ENCODE measurements around a stretch of chr5.

- PRO-cap, result no peak
Measured at GRCh38 chr5:76341800-76342492, 61.1 kb upstream of the IQGAP2 start.

GRCh38 chr5:76387880-76388127, 15.3 kb upstream of the IQGAP2 start:
- PRO-cap, result no peak

- PRO-cap, result no peak
Measured at GRCh38 chr5:76406106-76406359, 2.9 kb downstream of the IQGAP2 start.

DNA sequence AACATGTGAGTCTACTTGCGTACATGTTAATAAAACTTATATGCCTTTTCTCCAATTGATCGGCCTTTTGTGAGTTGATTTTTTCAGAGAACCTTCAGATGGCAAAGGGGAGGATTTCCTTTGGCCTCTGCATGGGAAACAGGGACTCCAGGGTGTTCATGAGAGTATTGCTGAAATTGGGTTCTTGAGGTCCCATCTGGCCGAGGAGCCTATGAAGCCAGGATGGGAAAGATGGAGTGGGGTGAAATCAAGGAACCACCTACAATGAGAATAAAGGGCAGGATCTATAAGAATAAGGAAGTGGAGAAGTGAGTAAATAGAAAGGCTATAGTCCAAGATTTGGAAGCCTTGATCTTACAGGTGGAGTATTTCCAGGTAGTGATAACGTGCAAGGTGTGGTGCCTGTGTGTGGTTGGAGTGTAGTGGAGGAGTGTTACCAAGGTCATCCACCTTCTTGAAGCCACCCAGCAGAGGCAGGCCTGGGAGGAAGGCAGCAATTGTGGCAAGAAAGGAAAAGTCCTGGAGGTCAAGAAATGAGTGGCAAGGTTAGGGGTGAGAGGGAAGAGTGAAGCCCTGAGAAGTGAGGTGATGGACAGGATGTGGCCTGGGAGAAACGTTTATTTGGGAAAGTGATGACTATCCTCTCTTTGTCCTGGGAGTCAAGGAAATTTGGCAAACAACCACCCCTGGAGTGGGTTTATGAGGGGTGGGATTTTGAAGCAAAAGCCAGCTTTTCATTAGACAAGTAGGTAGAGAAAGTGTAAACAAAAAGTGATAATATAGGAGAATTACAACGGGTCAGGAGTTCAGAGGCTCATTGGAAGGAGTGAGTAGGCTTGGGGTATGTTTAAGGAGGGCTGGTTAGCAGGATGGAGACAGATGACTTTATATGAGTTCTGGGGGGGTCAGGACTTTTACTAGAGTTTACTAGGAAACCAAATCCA, 72.9 kb downstream of the IQGAP2 start:
- PRO-cap, result no peak

- PRO-cap, result no peak
Measured at GRCh38 chr5:76654728-76655144, 31.5 kb upstream of the F2RL2 start.

- PRO-cap, result no peak
Measured at GRCh38 chr5:76807152-76807615, 11.6 kb upstream of the F2RL1 start.

DNA sequence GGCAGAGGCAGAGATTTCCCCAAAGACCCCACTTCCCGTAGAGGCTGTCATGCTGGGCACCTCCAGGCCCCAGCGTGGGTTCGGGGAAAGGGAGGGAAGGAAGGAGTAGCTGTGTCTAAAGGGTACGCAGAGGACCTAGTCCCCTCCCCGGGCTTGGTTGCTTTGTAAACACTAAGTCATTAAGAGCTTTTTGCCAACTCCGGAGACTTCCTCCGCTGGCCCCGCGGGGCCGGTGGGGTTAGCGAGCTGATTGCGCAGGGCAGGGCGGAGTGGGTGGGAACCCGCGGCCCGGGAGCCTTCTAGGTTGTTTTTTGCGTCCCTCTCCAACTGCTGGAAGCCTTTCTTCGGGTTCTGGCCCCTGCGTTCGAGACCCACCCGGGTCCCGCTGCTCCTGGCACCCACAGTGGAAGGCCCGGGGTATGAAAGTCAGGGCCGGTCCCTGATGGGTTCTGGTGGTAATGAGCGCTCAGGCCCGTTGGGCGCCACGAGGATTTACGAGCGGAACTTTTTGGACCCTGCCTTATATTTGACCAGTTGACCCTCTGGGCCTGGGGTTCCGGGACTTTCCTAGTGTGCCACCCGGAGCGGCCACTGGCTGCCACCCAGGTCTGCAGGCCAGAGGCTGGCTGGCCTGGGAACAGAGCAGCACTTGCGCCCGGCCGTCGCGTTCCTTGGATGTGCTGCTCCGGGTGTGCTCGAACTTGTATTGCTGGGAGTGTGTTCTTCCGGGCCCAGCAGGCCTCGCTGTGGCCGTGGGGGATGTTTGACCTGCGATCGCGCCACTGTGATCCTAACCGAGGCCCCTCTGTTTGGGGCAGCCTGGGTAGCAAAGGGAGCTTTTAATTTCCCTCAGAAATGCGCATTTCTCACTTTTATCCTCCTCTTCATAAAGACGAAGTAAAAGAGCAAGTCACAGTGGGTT, 917 bp downstream of the F2RL1 start:
- PRO-cap, result no peak

GRCh38 chr5:76820408-76820901, 1.6 kb downstream of the F2RL1 start:
- PRO-cap, result no peak

DNA sequence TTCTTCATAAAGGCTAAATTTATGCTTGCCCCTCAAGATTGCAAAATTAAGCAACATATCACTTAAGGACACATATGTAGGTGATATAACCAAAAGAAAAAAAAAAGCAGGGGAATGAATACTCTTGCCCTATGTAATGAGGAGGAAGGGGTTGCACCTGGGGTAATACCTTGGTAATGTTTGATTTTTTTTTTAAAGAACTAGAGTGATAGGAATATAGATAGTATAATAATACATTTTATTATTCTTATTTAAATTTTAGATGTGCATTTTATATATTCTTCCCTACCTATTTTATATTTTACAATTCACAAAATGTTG, 15.7 kb upstream of the CRHBP start:
- PRO-cap, result no peak

DNA sequence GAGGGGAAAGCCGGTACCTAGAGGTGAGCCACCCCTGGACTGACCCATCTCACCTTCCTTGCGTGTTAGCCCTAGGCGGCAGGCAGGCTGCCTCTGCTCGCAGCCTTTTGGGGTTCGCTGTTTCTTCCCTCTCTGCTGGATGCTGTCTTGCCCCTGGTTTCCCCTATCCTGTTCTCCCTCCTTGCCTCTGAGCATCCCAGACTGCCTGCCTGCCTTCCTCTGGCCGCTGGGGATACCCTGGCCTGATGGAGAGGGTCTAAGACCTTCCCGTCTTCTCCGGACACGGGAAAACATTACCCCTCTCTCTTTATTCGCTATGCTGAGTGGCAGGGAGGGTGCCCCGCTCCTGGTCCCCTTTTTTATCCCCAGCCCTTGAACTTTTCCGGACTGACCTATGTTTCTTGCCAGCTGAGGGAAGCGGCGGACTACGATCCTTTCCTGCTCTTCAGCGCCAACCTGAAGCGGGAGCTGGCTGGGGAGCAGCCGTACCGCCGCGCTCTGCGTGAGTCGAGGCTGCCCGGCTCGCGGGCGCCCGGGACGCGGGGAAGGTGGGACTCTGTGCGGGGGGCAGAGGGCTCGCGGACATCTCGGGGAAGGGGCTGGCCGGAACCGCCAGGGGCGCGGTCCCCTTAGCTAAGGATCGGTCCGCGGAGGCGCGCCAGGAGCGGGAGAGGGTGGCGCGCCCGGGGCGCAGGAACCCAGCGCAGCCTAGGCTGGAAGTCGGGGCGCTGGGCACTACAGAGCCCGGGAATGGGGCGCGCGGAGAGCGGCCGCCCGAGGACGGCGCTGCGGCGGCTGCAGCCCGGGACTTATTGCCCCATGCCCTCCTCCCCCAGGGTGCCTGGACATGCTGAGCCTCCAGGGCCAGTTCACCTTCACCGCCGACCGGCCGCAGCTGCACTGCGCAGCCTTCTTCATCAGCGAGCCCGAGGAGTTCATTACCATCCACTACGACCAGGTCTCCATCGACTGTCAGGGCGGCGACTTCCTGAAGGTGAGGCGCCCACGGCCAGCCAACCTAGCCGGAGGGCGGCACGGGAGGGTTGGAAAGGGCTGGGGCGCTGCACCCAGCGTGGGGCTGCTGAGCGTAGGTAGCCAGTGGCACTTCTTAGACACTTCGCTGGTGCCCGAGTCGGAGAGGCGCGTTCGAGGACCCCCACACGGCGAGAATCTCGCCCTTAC, 739 bp downstream of the CRHBP start:
- PRO-cap, result no peak

GRCh38 chr5:77046241-77046651, 16.0 kb downstream of the AGGF1 start:
- PRO-cap, result no peak

- PRO-cap, result no peak
Measured at GRCh38 chr5:77085914-77086225, 1.2 kb downstream of the ZBED3 start.

GRCh38 chr5:77086408-77086826, 668 bp downstream of the ZBED3 start:
- PRO-cap, result unidirectional peak, plus-strand start at chr5:77086725

DNA sequence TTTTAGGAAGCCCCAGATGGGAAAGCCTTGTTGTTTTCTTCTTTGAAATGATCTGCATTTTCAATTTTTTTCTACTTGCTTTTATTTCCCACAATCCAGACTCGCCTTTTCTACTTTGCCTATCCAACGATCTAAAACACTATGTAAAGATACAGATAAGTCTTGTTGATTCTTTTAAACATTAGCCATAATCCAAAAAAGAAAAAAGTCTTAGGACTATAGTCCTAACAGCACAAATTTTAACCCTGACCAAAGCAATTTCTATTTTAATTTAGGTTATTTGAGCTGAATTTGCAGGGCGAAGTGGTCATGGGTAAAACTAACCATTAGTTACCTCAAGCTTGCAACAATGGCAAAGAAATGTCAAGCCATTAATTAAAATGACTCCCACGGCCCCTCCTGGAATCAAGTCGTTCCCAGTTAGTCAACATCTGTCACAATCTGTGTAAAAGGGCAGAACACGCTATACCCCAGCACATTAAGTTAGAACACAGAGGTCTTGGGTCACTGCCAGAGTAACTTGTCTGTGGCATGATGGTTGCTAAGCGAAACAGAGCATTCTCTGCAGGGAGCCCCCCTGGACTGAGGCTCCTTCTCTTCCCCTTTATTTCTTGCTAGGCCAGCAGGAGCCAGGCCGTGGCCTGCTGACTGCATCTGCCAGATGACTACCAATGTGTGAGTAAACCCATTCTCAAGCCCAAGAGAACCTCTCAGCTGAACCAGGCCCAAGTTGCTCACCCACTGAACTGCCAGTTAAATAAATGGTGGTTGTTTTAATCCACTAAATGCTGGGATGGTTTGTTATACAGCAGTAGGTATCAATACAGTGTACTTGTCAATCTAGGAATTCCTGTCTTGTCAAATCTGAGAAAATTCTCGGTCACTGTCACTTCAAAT, 51.8 kb upstream of the ZBED3 start:
- PRO-cap, result no peak

DNA sequence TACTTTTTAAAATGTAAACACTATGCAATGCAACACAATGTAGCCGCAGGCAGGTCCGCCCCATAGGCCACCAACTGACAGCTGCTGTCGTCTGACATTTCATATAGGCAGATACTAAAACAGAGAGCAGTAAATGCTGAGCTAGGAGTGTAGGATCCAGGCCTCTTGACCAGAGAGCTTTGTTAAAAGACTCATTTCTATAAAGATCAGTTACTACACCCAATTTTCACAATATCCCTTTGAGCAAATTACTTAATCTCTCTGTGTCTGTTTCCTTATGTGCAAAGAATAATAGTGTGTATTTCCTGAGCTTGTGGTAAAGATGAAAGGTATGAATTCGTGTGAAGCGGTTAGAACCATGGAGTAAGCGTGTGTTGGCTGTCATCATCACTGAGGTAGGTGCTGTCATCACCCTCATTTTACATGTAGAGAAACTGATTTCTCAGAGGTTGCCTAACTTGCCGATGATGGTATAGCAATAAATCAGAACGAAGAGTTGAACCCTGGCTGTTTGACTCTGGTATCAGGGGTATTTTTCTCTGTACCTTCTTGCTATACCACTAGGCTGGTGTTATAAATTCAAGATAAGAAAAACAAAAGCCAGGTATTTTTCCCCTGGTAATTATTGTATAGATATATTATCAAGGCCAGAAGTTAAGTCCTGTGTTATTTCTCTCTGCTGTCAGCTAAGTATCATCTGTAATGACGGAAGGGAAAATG, 55.1 kb upstream of the PDE8B start:
- PRO-cap, result no peak

DNA sequence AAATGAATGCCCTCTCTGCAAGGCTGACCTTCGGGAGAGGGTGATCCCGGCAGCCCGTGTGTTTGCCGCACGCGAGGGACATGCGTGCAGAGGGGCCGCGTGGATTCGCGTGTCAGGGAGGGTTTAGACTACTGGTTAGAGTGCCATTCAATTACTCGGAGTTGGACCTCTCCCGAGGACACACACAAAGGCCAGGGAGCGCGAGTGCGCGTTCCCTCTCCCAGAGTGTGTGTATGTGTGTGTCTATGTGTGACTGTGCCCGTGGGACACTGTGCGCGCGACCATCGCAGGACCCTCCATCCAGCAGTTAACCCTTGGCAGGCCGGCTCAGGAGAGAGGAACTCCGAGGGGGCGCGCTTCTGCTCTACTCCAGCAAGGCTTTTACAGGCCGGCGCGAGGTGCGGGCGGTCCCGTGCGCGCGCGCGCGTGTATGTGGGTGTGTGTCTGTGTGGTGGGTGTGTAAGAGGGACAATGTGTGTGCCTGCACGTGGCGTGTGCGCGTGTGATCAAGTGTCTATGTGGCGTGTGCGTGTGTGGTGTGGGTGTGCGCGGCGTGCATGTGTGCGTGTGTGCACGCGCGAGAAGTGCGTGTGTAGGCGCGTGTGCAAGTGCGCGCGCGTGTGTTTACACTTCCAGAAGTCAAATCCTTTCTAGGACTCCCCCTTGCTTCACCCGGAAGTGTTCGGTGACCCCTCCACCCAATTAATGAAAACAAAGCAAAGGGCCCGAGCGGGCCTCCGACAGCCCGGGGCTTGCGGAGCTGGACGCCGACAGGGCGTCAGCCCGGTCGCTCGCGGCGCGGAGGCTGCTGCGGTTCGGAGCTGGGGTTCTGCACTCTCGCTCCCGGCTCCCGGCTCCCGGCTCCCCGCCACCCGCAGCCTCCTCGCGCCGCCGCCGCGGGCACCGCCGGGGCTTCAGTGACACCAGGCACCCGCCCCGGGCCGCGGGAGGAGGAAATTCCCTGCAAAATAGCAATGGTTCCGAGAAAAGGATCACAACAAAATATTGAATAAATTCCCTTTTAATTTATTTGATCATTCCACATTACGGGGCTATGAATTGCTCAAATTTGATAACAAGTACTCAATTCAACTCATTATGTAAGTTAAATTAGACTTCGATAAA, 75.4 kb upstream of the TBCA start:
- PRO-cap, result no peak

DNA sequence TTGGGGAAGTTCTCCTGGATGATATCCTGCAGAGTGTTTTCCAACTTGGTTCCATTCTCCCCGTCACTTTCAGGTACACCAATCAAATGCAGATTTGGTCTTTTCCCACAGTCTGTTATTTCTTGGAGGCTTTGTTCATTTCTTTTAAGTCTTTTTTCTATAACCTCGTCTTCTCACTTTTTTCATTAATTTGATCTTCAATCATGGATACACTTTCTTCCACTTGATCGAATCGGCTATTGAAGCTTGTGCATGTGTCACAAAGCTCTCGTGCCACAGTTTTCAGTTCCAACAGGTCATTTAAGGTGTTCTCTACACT, 120.8 kb downstream of the AP3B1 start:
- PRO-cap, result no peak

GRCh38 chr5:78544756-78545034, 103.9 kb downstream of the LHFPL2 start:
- PRO-cap, result no peak

GRCh38 chr5:78591867-78592676, 56.5 kb downstream of the LHFPL2 start:
- PRO-cap, result no peak

DNA sequence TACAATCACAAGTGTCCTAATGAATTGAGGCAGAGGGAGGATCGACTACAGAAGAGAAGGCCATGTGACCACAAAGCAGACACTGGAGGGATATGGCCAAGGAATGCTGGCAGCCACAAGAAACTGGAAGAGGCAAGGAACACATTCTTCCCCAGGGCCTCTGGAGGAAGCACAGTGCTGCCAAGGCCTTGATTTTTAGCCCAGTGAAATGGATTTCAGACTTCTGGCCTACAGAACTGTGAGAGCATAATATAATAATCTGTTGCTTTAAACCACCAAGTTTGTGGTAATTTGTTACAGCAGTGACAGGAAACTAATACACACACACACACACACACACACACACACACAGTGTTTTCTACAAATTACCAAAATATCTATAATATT, 49.9 kb upstream of the LHFPL2 start:
- PRO-cap, result no peak

Data from colic lymph node (tissue), 1 donor.